OVCAR3 (cell line): ENCODE measurements around a stretch of chr4.

GRCh38 chr4:158807614-158808182 is 38.9 kb downstream of the FNIP2 start:
- RRBS, result no CpG with 5 or more reads among the region's 5 CpGs

DNA sequence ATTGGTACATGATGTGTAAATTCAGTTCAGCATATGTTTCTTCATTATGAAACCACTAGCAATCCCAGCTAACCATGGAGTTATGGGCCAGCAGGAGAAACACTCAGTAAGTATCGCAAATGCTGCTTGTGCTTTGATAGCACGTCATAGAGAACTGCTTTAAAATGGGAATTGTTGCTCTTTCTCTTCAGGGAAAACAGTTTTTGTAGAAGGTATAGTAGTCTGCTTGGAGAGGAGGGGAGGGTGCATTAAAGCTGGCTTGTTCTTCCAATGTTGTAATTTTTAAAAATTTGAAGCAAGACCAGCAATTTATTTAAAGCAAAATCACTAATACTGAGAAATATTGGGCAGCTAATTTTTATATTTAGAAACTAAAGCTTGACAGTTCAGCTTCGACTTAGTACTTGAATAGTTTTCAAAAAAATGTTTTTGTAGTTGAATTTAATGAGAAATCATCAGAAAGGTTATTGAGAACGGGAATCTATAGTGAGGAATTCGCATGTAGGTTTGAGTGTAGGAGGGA is 165.3 kb downstream of the RAPGEF2 start:
- RRBS, result no CpG with 5 or more reads among the region's 5 CpGs

- RRBS, result no CpG with 5 or more reads among the region's 8 CpGs
Observed at GRCh38 chr4:159315273-159315794, 212.5 kb downstream of the RAPGEF2 start.

DNA sequence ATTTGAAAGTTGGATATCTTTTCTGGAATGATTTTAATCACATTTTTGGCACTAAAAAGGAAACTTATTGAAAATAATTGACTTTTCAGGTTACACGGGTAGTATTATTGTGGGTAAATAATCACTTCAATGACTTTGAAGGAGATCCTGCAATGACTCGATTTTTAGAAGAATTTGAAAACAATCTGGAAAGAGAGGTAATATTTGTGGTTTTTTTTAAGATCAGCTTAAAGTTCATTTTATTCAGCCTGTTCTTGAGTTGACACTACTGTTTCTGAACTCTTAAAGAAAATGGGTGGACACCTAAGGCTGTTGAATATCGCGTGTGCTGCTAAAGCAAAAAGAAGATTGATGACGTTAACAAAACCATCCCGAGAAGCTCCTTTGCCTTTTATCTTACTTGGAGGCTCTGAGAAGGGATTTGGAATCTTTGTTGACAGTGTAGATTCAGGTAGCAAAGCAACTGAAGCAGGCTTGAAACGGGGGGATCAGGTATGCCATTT is 228.5 kb downstream of the RAPGEF2 start:
- RRBS, result no CpG with 5 or more reads among the region's 7 CpGs

DNA sequence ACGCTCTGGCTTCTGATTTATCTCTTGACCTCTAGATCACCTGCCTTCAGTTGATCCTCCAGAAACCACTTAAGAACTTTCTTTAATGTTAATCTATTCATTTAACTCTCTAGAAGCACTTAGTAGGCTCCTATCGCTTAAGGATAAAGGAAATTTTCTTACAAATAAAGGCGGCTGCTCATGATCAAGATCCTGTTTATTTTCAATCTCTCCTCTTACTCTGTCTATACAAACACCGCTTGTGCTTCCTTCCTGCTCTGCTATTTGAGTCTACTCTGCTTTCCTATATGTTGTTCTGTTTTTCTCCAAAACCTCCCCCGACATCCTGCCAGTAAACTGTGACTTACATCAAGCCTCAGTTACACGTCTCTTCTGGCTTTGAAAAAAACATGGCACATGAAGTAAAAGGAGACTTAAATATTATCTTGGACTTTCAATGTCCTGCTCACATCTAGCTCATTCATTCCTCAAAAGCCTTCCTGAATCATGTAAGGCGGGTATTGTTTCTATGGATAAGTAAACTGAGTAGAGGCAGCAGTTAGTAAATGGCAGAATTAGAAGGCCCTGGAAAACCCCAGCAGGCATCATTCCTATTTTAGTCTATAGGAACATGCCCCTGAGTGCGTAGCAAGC is 280.0 kb downstream of the RAPGEF2 start:
- RRBS, result no CpG with 5 or more reads among the region's 8 CpGs

- RRBS, result no CpG with 5 or more reads among the region's 3 CpGs
Observed at GRCh38 chr4:160593337-160593775, 1490.5 kb downstream of the RAPGEF2 start.

- RRBS, result no CpG with 5 or more reads among the region's 3 CpGs
Observed at GRCh38 chr4:163114261-163114593, 52.5 kb downstream of the NAF1 start.

DNA sequence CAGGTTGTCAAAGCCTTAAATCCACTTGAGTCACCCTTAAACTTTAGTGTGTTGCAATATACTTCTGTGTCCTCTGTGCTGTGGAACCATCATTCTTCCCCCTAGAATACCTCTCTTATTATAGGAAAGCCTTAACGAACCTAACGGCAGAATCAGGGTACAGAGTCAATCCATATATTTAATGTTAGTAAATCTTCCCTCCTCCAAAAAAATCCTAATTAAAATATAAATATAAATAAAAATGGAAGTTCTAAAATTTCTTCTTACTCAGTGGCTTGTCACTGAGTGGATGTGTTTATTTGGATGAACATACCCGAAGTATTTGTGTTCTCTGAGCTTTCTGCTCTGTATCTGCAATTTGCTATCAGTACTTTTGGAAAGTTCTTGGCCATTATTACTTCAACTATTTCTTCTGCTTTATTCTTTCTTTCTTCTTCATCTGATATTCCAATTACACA is 19.3 kb upstream of the NAF1 start:
- RRBS, result no CpG with 5 or more reads among the region's 3 CpGs

DNA sequence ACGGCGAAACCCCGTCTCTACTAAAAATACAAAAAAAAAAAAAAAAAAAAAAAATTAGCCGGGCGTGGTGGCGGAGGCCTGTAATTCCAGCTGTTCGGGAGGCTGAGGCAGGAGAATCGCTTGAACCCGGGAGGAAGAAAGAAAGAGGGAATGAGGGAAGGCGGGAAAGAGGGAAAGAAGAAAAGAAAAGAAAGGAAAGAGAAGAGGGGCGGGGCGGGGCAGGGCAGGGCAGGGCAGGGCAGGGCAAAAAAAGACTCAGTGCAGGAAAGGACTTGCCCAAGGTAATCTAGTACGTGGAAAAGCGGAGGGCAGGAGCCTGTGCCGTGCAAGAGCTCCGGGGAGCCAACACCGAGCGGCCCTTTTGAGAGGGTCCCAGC is 536 bp upstream of the TMA16 start:
- RRBS, result no CpG with 5 or more reads among the region's 18 CpGs

GRCh38 chr4:163598114-163598422 is 103.6 kb downstream of the TMA16 start:
- RRBS, result no CpG with 5 or more reads among the region's 4 CpGs

DNA sequence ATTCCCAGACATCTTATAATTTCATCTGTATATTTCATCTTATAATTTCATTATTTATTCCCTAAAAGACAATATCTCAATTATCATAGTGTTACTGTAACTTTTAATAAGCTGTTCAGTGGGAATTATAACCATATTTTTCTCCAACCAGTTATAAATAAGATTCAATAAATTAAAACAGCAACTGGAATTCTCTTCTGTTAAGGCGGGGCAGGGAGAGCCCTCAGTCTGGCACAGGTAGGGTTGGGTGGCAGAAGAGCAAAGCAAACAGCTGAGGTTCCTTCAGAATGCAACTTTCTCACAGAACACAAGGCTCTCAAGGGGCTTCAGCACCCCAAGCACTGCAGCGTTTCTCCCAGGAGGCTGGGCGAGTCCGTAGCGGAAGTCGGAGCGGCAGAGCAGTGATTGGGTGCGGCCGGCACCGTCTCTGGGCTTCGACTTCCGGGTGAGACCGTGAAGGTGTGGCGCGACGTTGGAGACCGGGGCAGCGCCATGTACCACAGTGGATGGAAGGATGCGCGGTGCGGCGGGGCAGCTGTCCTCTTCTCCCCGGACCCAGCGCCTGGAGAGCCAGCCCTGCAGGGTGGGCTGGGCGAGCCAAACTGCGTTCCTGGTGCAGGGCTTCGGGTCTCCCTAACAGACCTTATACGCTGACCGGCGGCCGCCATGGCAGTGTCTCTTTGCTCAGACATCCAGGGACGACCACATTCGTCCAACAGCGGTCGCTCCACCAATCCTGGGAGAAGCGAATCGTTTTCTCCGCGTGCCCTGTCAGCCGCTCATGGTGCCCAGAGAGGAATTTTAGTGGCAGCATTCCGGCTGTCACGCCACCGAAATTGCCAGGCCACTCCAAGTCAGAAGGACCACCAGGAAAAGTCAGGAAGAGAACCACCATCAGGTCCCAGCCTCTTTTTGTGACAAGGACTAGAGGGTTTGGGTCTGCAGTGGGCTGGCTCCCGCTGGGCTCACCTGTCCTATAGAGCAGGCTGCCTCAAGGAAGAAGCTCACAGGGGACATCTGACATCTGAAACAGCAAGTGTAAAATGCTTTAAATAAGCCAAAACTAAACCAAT is 20.6 kb downstream of the TRIM61 start:
- RRBS, result 24% methylated on average over 11 of the region's 44 CpGs

DNA sequence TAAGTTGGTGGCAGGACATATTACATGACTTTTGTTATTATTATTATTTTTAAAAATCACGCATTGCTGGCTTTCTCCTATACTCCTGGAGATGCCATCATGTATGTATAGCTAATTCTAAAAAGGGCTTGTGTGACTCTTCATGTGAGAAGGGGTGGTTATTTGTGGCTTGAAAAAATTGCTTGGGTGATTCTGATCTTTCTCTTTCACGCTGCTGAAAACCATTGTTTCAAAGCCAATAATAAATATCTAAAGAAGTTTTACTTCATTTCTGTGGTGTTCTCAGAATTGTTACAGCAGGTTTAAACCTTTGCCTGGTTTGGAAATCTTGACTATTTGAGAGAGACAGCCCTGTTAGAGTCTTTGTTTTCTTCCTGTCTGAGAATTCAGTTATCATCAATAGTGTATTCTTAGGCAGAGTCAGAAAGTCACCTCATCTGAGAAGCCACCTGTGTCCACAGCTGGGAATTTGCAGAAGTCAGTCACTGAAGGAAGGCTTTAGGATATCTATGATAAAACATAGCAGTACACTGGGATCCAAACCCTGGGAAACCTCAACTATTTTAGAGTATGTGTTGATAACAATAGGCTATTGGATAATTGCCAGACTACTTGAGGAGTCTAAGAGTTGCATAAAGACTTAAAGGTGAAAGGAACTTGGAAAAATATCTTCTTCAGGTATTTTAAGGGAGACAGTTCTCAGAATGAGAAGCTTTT is 8.6 kb downstream of the KLHL2 start:
- RRBS, result no CpG with 5 or more reads among the region's 2 CpGs

DNA sequence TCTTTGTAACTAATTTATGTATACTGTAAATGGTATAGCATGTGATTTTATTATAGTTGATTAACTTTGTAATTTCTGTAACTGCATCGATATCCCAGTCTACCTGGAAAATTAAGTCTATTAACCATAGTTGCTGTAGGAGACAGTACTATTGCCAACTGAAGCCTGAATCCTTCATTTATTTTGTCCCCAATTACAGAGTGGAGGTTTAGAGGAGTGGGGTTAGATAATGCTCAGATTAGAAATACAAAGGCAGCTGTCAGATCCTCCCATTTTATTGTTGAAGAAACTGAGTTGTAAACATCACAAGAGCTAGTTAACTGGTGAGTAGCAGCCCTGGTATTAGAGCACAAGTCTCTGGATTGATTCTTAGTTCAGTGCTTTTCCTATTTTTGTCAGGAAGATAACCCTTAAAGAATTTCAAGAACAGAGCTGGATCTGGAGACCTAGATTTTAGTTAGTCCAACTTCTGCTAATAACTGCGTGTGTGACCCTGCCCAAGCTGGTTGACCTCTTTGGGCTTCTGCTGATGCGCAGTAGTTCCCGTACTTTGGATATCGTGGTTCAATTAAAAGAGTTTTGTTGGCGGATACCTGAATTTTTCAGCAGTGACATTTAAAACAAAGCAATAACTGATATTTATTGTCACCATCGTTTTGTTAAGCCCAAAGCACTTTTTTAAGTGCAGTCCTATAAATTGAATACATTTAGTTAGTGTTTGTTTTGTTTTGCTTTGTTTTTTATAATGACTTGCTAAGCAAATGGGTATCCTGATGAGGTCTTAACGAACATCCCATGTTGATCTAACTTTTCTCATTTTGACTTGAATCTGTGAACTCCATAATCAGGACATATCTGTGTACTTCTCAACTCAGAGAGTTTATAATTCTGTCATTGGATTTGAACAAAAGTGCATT is 9.2 kb downstream of the MSMO1 start:
- RRBS, result no CpG with 5 or more reads among the region's 8 CpGs

DNA sequence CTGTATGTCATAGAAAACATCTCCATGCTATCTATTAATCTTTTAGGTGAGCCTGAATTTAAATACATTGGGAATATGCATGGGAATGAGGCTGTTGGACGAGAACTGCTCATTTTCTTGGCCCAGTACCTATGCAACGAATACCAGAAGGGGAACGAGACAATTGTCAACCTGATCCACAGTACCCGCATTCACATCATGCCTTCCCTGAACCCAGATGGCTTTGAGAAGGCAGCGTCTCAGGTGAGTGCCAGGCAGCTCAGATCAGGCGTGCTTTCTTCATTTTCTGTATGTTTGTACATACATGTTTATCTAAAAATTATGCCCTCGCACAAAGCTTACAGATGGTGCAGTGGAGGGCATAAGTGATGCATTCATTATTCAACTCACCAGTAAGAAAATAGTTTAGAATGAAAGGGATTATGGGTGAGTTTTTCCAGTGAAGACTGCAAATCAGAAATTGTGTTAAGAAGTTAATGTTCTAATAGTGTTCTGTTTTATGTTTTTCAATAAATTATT is 85.6 kb downstream of the CPE start:
- RRBS, result no CpG with 5 or more reads among the region's 7 CpGs

- RRBS, result no CpG with 5 or more reads among the region's 2 CpGs
Observed at GRCh38 chr4:165482233-165482527, 103.4 kb downstream of the CPE start.

- RRBS, result no CpG with 5 or more reads among the region's 14 CpGs
Observed at GRCh38 chr4:165493466-165493790, 114.6 kb downstream of the CPE start.

GRCh38 chr4:165580448-165580969 is 201.7 kb downstream of the CPE start:
- RRBS, result no CpG with 5 or more reads among the region's 5 CpGs

- RRBS, result no CpG with 5 or more reads among the region's 9 CpGs
Observed at GRCh38 chr4:166198169-166198576, 325.1 kb downstream of the TLL1 start.

DNA sequence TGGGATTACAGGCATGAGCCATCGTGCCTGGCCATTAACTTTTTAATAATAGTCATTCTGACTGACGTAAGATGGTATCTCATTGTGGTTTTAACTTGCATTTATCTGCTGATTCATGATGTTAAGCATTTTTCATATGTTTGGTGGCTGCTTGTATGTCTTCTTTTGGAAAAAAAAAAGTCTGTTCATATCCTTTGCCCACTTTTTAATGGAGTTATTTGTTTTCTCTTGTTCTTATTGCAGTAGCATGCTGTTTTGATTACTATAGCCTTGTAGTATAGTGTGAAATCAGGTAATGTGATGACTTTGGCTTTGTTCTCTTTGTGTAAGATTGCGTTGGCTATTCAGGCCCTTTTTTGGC is 45.9 kb downstream of the ANXA10 start:
- RRBS, result no CpG with 5 or more reads among the region's 3 CpGs

DNA sequence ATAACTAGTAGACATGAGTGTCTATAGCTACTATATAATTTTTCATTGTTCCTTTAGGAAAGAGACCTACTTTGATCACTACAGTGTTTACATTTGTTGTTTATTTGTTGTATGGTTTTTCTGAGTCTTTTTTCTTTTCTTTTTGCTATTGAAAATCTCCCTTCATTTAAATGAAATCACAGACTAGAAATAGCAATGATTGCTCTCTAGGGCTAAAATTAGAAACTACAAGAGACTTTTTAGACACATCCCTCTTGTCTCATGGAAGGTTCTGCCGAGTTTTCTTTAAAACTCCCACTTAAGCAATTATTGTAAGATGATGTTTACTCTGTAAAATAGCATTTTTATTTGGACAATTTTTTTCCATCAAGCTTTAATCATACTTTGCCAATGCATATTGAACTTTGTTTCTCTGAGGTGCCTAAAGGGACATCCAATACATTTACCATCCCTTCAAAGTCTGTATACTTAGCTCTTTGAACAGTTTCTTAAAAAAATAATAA is 136.7 kb downstream of the PALLD start:
- RRBS, result no CpG with 5 or more reads among the region's 1 CpG